ENCODE data around the gene MTMR6.

DNA sequence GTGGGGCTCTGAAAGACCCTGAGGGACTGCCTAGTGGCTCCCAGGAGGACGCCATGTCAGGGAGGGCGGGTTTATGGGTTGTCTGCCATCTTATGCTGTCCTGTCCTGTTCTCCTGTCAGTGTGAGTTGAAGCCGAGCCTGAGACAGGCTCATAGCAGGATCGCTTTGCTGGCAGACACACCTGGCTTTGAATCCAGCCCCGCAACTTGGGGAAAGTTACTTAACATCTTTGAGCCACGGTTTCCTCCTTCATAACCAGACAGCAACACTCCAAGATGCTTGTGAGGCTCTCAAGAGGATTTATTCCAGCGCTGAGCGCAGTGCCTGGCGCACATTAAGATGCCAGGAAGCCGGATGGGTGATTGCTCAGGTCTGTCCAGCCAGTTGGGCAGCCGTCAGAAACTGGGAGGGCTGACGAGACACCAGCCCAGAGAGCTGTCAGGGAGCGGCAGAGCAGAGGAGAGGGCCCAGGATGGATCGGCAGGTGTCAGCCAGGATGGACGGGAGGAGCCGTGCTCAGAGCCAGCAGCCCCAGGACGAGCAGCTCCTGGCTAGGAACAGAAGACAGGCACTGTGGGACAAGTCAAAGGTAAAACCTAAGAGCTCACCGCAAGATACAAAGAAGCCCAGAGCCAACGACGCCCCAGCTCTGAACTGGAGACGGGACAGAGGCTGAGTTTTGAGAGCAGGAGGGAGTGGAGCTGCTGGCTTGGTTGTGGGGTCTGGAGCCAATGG is 36.7 kb upstream of the C1QTNF9 start:
- PRO-cap, 4 experiments = no peak in any of the 4 experiments
- RAMPAGE, long total RNA, 2 experiments = no peak in any of the 2 experiments

- PRO-cap, 4 experiments = no peak in any of the 4 experiments
- RAMPAGE, long total RNA, 2 experiments = no peak in any of the 2 experiments
Observed at GRCh38 chr13:24288736-24289460, 20.5 kb upstream of the C1QTNF9 start.

GRCh38 chr13:24439937-24440198 is 72.7 kb downstream of the PARP4 start:
- PRO-cap, 4 experiments = no peak in any of the 4 experiments
- RAMPAGE, long total RNA, 2 experiments = no peak in any of the 2 experiments

GRCh38 chr13:24506156-24506670 is 6.4 kb downstream of the PARP4 start:
- PRO-cap, 4 experiments = no peak in any of the 4 experiments
- RAMPAGE, long total RNA, 2 experiments = no peak in any of the 2 experiments

DNA sequence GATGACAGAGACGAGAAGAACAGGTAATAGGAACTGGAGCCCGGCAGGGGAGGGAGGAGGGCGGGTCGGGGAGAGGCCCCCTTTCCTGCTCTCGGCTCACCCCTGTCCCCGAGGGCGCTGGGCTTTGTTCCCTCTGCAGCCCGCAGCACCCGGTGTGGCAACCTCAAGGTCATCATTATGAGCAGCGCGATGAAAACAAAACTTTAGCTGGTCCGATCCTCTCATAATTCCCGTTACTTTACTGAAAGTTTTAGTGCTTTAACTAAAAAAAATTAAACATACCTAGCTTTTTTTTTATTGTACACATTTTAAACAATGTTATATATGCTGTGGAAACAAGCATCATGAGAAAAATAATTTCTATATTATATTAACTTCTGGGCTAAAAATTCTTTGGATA is 29.6 kb upstream of the PARP4 start:
- PRO-cap, 4 experiments = no peak in any of the 4 experiments
- RAMPAGE, long total RNA, 2 experiments = no peak in any of the 2 experiments

- PRO-cap, 4 experiments = peak in 1 of 4 experiments; most common minus-strand start chr13:24685781 (in 1)
- RAMPAGE, long total RNA, 2 experiments = no peak in any of the 2 experiments
Observed at GRCh38 chr13:24685678-24685877, 5.4 kb downstream of the ATP12A start.

- PRO-cap, 4 experiments = peak in 4 of 4 experiments; most common plus-strand start chr13:25287609 (in 4); most common minus-strand start chr13:25287435 (in 2)
- RAMPAGE, long total RNA, 2 experiments = start-site peak on the minus strand in 2 of 2 experiments, at chr13:25287301-25287527 at its widest, 637 to 1,057 reads per replicate
Observed at GRCh38 chr13:25287164-25287727, at the start of gene MTMR6. Gene MTMR6, minus strand, starts transcription at chr13:25287488.

GRCh38 chr13:25977140-25977725 is 74.6 kb downstream of the SHISA2 start:
- PRO-cap, 4 experiments = no peak in any of the 4 experiments
- RAMPAGE, long total RNA, 2 experiments = no peak in any of the 2 experiments

GRCh38 chr13:26221231-26222105 is 646 bp downstream of the RNF6 start:
- PRO-cap, 4 experiments = peak in 4 of 4 experiments; most common plus-strand start chr13:26221918 (in 4); most common minus-strand start chr13:26221804 (in 4)
- RAMPAGE, long total RNA, 2 experiments = start-site peak on the plus strand in 1 of 2 experiments, at chr13:26221939-26221963 at its widest, 5 reads per replicate; start-site peak on the minus strand in 2 of 2 experiments, at chr13:26221804-26221846 at its widest, 61 to 180 reads per replicate

GRCh38 chr13:26590944-26591514 is 33.5 kb downstream of the WASF3 start:
- PRO-cap, 4 experiments = no peak in any of the 4 experiments
- RAMPAGE, long total RNA, 2 experiments = no peak in any of the 2 experiments

GRCh38 chr13:26972017-26972452 is 199.6 kb downstream of the USP12 start:
- PRO-cap, 4 experiments = peak in 4 of 4 experiments; most common plus-strand start chr13:26972397 (in 3)
- RAMPAGE, long total RNA, 2 experiments = no peak in any of the 2 experiments

GRCh38 chr13:27137590-27138235 is 33.9 kb downstream of the USP12 start:
- PRO-cap, 4 experiments = no peak in any of the 4 experiments
- RAMPAGE, long total RNA, 2 experiments = no peak in any of the 2 experiments

DNA sequence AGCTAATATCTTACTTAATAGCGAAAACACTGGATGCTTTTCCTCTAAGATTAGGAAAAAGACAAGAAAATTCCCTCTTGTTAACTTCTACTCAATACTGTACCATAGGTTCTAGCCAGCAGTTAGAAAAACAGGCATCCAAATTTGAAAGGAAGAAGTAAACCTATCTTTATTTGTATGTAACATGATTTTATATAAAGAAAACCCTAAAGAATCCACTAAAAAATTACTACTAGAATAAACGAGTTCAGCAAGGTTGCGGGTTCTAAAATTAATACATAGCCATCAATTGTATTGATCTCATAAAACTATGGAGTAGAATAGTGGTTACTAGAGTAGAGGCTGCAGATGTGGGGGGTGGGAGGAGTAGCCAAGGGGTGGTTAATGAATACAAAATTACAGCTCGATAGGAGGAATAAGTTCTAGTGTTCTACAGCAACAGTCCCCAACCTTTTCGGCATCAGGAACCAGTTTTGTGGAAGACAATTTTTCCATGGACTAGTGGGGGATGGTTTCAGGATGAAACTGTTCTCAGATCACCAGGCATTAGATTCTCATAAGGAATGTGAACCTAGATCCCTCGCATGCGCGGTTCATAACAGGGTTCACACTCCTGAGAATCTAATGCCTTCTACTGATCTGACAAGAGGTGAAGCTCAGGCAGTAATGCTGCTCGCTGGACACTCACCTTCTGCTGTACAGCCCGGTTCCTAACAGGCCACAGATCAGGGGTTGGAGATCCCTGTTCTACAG is 22.2 kb downstream of the USP12 start:
- PRO-cap, 4 experiments = peak in 2 of 4 experiments; most common minus-strand start position 550 of the sequence (in 2)
- RAMPAGE, long total RNA, 2 experiments = no peak in any of the 2 experiments

- PRO-cap, 4 experiments = no peak in any of the 4 experiments
- RAMPAGE, long total RNA, 2 experiments = no peak in any of the 2 experiments
Observed at GRCh38 chr13:27178185-27178639, 6.6 kb upstream of the USP12 start.

DNA sequence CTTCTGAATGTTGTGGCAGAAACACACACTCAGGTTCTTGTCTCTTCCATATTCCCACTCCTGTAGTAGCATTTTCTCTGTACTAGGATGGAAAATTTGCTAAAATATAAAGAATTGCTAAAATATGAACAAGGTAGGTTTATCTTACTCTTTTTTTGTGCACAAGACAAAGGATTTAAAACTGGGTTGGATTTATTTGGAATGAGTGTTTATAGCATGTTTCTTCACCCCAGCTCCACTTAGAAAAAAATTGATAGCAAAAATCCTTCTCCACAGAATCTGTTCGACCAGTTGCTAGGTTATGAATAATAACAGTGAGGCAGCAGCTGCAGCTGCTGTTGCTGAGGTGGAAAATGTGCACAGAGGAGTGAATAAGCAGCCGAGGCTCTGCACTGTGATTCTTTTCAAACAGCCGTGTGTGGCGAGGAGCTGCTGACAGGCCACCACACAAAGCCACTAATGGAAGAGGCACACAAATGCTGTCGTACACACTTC is 6.6 kb upstream of the RASL11A start:
- PRO-cap, 4 experiments = no peak in any of the 4 experiments
- RAMPAGE, long total RNA, 2 experiments = no peak in any of the 2 experiments

DNA sequence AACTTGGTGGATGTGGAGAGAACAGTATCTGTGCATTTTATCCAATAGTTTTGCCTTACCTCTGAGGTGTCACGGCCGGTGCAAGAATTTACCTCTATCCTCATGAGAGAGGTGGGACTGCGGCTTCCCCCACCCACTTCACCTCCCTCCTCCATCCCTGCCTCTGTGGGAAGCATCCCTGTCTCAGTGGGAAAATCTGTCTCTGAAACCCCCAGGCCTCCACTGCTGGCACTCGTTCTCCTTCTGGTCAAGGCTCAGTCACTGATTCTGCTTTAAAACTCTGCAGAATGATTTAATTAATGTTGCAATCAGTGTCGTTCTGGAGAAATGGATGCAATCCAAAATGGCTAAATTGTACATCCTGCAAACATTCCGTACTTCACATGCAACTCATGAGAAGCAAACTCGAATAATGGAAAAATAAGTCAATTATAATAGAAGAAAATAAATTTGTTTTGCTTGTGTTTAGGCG is 5.5 kb downstream of the RASL11A start:
- PRO-cap, 4 experiments = peak in 1 of 4 experiments; most common minus-strand start position 245 of the sequence (in 1)
- RAMPAGE, long total RNA, 2 experiments = no peak in any of the 2 experiments

- PRO-cap, 4 experiments = peak in 4 of 4 experiments; most common minus-strand start chr13:27298901 (in 2)
- RAMPAGE, long total RNA, 2 experiments = no peak in any of the 2 experiments
Observed at GRCh38 chr13:27298795-27299050, 28.1 kb downstream of the RASL11A start.

DNA sequence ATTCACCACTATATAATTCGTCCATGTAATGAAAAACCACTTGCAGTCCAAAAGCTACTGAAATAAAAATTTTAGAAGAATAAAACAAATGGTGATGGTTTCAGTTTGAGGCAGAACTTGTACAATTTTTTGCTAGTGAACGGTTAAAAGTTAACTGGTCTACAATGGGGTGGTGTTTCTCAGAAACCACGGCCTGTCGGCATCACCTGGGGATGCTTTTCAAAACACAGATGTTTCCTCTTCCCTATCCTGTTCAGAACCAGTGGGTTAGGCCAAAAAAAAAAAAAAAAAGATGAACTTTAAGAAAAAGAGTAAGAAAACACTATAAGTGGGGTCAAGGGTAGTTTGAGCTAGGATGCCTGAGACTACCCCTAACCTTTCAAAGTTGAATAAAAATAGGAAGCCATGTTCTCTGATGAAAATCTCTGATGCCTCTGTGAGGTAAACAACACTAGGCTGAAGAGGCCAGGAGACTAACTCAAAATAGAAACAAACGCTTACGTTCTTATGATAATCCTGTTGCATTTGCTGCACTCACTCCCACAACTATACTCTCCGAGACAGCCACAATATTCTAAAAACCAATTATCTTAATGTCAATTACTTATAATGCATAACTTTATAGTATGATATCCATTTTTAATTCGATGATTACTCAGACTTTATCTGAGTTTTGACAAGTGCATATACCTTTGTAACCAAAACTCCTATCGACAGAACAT is 3.3 kb downstream of the MTIF3 start:
- PRO-cap, 4 experiments = no peak in any of the 4 experiments
- RAMPAGE, long total RNA, 2 experiments = no peak in any of the 2 experiments

GRCh38 chr13:27448338-27448658 is 2.1 kb downstream of the MTIF3 start:
- PRO-cap, 4 experiments = no peak in any of the 4 experiments
- RAMPAGE, long total RNA, 2 experiments = no peak in any of the 2 experiments

DNA sequence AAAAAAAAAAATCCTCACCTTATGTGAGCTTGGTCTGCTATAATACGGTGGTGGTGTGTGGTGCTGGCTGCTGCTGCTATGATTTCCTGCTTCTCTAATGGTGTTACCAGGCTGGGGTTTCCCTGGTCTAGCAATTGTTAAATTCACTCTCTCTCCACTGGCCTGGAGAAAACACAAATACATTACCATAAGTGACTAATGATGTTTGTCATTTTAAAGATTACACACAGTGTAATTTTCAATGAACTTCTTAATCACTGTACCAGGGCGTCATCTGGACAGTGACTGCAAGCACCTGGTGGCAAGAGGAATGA is 60.5 kb downstream of the LNX2 start:
- PRO-cap, 4 experiments = no peak in any of the 4 experiments
- RAMPAGE, long total RNA, 2 experiments = start-site peak on the minus strand in 1 of 2 experiments, centred at position 90 of the sequence, 17 reads per replicate

Data from right lobe of liver (tissue), 4 donors.